Skin of body (tissue), 2 donors: ENCODE measurements around the gene MRPL42.

DNA sequence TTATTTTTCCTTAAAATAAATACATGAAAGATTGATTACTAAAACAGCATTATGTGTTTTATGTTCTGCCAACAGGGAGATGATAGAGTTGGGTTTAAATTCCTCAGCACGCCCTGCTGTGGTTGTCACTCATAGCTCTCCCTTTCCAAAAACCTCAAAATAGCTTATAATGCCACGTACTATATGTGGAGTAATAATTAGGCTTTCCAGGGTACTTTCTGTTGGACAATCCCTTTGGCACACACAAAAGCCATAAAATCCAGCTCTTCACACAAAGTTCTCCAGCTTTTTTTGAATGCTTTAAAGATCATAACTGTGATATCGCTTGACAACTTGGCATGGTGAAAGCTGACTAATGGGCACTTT, 145.2 kb upstream of the DCN start:
- RAMPAGE, long total RNA, result no peak

- RAMPAGE, long total RNA, result no peak
Observed at GRCh38 chr12:91783428-91783627, 362.3 kb downstream of the BTG1 start.

GRCh38 chr12:91877841-91878238, 267.8 kb downstream of the BTG1 start:
- RAMPAGE, long total RNA, result no peak

DNA sequence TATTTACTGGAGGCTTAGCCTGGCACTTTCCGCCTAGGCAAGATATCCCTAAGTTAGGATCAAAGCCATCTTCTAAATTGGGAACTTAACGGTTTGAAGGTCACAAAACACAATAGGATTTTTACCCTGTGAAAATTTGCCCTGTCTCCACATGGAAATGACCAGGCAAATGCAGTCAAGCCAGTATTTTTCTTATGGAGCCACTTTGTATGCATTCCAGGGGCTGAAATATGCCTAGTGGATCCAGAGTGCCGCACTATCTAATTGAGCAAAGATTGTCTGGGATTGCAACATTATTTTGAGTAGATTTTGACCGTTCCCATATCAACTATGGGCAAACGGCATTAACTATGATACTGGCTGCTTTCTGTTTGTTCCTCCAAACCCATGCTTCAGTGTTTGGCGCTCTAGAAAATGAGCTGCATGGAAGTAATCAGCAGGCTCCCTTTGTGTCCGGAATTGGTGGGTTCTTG, 223.0 kb downstream of the BTG1 start:
- RAMPAGE, long total RNA, result no peak

DNA sequence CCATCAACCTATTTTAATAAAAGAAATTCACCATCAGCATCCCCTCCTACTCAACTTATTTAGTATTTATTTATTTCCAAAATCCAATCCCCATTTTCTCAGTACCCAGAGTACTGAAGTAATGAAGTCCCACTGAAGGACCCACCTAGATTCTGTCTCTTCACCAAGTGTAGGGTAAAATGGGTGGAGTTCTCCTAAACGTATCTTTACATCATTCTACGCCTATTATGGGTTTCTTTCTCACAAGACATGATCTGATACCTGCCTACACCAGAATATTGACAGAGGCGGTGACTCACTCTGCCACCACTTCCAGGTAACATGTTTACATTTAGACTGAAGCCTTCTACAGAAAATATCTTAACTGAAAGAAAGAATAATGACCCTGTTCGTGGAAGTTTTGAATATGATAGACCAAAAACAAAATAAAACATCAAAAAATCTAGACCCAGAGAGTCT, 89.8 kb downstream of the BTG1 start:
- RAMPAGE, long total RNA, result no peak

DNA sequence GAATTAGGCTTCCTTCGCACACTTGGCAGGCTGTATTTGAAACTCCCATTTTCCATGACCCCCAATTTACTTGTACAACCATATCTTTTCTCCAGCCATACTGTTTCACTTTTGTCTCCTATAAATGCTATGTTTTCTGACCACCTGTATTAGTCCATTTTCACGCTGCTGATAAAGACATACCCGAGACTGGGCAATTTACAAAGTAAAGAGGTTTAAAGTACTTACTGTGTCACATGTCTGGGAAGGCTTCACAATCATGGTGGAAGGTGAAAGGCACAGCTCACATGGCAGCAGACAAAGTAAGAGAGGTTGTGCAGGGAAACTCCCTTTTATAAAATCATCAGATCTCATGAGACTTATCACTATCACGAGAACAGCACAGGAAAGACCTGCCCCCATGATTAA, 84.0 kb downstream of the BTG1 start:
- RAMPAGE, long total RNA, result no peak

DNA sequence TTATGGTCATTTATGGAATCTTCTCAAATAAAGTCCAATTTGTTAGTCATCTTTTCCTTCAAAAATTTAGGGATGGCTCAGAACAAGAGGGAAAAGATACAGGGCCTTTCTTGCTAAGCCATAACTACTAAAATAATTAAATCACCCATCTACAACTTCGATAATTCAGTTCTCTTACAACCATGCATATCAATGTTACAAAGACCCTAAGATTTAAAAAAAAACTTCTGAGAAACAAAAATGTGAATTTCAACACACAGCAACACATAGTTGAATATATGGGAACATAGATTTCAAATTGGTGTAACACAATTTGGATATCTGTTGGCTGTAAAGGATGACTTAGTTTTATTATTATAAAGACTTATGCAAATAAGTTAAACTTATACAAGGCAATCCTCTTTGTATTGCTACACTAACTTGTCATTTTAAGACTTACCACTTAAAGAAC, 6.7 kb downstream of the BTG1 start:
- RAMPAGE, long total RNA, result no peak

DNA sequence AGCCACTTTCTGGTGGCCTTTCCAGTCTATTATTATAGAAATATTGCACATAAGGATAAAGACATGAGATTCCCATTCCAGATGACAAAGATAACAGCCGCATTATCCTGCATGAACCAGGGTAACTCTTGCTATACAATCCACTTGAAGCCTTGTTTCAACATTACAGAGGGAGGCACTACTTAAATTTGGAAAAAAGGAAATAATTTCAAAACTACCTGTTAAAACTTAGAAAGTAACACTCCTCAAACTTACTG, 4.5 kb downstream of the BTG1 start:
- RAMPAGE, long total RNA, result no peak

GRCh38 chr12:92146928-92147476, 1.4 kb upstream of the BTG1 start:
- RAMPAGE, long total RNA, result no peak

DNA sequence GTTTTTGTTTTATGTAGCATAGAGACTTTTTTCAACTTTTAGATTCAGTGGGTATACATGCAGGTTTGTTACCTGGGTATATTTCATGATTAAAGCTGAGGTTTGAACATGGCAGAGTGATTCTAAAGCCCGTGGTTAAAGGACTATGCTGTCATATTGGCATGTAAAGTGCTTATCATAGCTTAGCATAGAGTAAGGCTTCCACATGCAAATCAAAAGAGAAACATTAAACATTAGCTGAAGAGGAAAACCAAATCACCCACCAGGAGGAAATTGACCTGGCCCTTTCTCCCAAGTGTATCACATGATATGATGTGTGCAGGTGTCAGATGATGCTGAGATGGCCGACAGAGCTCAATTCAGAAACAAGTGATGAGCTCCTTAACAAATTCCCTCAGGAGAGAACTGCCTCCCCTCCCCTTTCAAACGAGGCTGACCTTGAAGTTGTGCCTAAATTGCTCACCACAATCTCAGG, 217.1 kb upstream of the BTG1 start:
- RAMPAGE, long total RNA, result no peak

GRCh38 chr12:92403736-92404316, 258.2 kb upstream of the BTG1 start:
- RAMPAGE, long total RNA, result no peak

DNA sequence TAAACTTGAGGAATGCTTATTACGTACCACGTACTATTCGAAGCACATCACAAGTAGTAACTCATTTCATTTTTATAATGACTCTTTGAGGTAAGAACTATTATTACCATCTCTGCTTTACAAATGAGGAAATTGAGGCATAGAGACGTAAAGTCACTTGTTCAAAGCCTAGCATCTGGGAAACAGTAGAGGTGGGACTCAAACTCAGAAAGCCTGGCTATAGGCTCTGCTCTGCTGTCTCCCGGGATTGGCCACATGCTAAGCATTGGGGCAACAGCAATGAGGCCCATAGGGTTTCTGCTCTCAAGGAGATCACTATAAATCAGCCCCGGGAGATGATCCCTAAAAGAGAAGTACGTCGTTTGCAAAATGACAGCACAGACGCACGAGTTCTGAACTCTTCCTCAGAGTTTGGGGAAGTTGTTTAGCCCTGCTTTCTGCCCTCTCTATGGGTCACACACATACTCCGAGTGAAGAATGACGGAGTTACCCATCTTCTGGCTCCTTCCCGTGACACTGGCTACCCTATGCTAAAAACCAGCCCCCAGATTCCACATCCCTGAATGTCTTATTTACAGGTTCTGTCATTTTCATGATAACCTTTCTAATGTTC, 258.1 kb upstream of the PLEKHG7 start:
- RAMPAGE, long total RNA, result no peak

- RAMPAGE, long total RNA, result no peak
Observed at GRCh38 chr12:92461789-92462842, 240.7 kb upstream of the PLEKHG7 start.

GRCh38 chr12:92568787-92569233, 134.0 kb upstream of the PLEKHG7 start:
- RAMPAGE, long total RNA, result no peak

- RAMPAGE, long total RNA, result no peak
Observed at GRCh38 chr12:92785927-92787261, 83.6 kb downstream of the PLEKHG7 start.

GRCh38 chr12:92798749-92799547, 96.2 kb downstream of the PLEKHG7 start:
- RAMPAGE, long total RNA, result no peak

GRCh38 chr12:93020384-93020999, 91.4 kb upstream of the EEA1 start:
- RAMPAGE, long total RNA, result no peak

- RAMPAGE, long total RNA, result no peak
Observed at GRCh38 chr12:93198008-93198656, 179.6 kb upstream of the NUDT4 start.

DNA sequence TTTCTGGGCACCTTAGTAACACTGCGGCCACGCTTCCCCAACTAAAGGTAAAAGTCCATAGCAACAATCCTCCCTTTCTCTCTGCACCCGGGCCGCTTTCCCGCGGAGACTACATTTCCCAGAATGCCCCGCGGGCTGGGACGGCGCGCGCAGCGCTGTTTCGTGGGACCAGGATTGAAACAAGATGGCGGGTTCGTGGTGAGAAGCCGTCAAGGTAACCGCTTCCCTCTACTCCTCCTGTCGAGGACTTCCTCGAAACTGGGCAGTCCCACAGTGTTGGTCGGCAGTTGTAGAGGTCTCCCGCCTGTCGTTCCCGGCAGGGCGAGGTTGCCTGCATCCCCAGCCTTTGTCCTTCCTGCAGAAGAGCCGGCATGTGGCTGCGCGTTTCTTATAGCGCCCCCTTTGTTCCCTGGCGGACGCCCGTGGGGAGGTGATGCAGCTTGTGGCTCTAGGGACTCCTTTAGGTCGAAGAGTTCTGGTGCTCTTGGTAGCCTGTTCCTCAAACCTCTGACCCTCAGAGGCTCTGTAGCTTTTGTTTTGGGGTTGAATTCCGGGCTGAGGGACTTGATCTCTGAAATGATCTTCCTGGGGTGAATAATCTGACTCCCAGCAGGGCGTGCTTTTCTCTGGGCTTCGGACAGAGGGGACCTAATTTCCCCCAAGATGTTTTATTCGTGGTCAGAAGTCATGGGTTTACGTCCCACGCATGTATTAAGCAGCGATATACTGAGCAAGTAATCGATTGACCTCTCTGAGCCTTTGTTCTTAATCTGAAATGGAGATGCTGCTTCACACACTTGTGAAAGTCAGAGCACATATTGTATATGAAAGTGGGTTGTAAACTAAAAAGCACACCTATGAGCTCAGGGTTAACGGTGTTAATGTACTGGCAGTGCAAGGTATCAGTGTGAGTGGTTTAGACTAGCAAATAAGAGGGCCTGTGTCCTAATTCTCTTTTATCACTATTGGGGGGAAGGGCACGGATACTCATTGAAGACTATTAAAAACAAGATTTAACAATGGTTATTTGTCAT, at the start of gene MRPL42:
Gene MRPL42 (plus strand): TSS at position 174 of the 1,034 bp plus-strand sequence.
- RAMPAGE, long total RNA, result start-site peak on the plus strand centred at position 177 of the sequence, 12 bp wide, 2,615 and 309 reads in 2 replicates

DNA sequence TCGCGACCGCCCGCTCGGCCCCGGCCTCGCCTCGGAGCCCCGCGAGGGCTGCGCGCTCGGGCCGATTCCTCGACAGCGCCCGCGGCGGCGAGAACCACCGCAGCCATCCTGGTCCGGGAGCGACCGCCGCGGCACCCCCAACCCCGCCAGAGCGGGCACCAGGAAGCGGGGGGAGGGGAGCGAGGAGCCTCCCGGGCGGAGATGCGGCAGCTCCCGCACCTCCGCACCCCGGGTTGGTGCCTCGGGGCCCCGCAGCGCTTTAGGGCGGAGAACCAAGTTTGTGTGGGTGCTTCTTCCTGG, 570 bp upstream of the SOCS2 start:
- RAMPAGE, long total RNA, result no peak